ENCODE data around the genes GNG5 and DDAH1.

DNA sequence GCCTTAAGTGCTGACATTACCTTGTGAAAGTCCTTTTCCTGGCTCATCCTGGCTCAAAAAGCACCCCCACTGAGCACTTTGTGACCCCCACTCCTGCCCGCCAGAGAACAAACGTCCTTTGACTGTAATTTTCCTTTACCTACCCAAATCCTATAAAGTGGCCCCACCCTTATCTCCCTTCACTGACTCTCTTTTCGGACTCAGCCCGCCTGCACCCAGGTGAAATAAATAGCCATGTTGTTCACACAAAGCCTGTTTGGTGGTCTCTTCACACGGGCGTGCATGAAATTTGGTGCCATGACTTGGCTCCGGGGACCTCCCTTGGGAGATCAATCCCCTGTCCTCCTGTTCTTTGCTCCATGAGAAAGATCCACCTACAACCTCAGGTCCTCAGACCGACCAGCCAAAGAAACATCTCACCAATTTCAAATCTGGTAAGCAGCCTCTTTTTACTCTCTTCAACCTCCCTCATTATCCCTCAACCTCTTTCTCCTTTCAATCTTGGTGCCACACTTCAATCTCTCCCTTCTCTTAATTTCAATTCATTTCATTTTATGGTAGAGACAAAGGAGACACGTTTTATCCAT, 555.2 kb upstream of the ADGRL2 start:
- RRBS, result no CpG with 5 or more reads among the region's 9 CpGs

- RRBS, result no CpG with 5 or more reads among the region's 3 CpGs
Measured at GRCh38 chr1:81414699-81415162, 386.0 kb upstream of the ADGRL2 start.

GRCh38 chr1:82125649-82125971, 324.9 kb downstream of the ADGRL2 start:
- RRBS, result no CpG with 5 or more reads among the region's 3 CpGs

GRCh38 chr1:82972920-82973266, 1026.0 kb downstream of the TTLL7 start:
- RRBS, result no CpG with 5 or more reads among the region's 6 CpGs

DNA sequence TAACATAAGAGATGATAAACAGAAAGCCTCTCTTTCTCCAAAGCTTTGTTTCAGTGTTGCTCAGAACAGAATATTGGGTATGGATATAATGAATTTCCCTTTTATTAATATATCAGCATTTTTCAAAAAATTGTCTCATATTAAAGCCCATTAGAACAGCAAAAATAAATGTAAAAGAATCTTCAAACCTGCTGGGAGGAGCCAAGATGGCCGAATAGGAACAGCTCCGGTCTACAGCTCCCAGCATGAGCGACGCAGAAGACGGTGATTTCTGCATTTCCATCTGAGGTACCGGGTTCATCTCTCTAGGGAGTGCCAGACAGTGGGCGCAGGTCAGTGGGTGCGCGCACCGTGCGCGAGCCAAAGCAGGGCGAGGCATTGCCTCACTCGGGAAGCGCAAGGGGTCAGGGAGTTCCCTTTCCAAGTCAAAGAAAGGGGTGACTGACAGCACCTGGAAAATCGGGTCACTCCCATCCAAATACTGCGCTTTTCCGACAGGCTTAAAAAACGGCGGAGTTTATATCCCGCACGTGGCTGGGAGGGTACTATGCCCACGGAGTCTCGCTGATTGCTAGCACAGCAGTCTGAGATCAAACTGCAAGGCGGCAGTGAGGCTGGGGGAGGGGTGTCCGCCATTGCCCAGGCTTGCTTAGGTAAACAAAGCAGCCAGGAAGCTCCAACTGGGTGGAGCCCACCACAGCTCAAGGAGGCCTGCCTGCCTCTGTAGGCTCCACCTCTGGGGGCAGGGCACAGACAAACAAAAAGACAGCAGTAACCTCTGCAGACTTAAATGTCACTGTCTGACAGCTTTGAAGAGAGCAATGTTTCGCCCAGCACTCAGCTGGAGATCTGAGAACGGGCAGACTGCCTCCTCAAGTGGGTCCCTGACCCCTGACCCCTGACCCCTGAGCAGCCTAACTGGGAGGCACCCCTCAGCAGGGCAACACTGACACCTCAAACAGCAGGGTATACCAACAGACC, 816.7 kb downstream of the TTLL7 start:
- RRBS, result no CpG with 5 or more reads among the region's 28 CpGs

DNA sequence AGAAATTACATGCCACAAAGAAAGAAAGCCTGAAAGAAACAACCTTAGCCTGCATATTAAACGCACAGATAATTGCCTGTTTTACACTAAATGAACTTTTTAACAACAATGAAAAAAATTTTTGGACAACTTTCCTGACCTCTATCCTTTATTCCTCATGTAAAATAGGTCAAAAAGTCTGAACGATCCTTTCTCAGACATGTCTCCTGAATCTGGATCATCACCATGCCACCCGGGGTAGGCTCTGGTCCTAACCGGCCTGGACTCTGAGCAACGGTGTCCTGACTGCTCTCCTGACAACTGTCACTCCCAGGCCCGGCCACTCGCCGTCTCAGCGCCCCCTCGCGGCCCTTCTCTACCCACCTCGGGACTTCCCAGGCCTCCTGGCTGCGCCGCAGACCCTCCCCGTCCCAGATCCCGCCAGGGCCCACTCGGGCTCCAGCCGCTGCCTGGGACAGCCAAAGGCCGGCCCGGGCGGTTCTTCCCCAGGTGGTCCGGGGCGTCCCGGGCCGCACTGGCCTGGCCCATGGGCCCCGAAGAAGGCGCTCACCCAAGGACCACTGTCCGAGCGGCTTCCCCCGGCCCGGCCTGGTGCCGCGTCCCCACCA, 138.6 kb downstream of the TTLL7 start:
- RRBS, result 8% methylated on average over 9 of the region's 33 CpGs

DNA sequence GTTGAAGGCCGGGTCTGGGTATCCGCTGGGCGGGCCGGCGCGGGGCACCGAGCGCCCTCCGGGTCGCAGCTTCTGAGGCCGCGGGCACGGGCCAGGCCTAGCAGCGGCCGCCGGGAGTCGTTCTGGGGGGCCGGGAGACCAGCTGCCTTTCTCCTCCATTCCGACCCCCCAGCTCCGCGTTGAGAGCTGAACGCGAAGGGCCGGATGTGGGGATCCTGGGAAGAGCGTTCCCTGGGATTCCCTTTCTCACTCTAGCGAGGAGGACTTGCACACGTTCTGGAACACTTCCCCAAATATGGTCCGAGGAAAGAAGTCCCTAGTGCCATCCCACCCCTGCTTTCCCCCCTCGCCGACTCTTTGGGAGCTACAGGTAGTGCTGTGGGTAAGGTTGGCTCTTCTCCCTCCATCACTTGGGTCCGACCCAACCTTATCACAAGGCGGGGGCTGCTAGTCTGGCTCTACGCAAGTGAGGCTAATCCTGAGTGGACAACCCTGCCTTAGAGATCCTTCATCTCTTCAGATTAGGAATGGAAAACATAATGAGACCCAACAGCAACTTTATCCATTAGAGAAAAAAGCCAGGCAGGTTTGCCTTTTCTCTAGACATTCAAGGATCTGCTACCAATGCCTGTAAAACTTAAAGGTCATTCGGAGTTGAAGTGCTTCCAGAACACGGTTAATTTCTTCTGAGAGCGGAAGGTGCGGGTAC, 65.5 kb upstream of the PRKACB start:
- RRBS, result 3% methylated on average over 15 of the region's 37 CpGs

- RRBS, result no CpG with 5 or more reads among the region's 10 CpGs
Measured at GRCh38 chr1:84247132-84247930, 54.2 kb upstream of the SAMD13 start.

- RRBS, result no CpG with 5 or more reads among the region's 6 CpGs
Measured at GRCh38 chr1:84301828-84302538, 475 bp downstream of the SAMD13 start.

GRCh38 chr1:84498055-84498711, 8.0 kb upstream of the SPATA1 start:
- RRBS, result no CpG with 5 or more reads among the region's 2 CpGs

DNA sequence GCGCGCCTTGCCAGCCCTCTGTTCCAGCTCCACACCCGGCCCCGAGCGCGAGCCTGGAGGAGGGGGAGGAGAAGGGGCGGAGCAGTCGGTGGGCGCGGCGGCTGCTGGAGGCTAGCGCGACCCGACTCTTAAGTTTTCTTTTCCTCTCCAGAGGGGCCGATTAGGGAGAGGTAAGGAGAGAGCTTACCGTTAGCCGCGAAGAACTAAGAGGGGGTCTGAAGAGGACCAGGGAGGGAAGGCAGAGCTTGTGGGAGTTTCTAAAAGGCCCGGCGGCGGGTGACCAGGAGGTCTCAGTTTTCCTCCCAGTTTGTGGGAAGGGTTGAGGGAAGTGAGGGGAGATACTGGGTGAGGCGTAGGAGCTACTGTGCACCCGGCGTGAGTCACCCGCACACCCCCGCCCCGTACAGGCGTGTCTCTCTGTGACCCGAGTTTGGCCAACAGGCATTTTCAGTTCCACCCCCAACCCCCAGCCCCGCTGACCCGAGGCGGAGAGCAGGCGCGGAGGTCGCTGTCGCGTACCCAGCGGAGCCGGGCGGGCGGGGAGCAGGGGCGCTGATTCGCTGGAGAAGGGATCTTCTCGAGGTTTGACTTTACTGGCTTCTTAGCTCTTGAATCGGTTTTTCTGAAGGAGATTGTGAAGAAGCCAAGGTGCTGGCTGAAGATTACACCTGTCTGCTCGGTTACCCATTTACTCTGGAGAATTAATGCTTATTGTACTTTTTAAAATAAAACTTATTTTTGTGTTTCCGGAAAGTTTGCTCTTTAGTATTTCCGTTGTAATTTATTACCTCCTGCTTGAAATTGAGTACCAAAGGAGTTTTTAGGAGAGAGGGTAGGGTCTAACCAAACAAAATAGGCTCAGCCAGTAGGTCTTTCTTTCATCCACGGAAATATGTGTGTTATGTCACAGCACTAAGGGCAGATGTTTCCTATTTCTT, at the start of gene GNG5:
GNG5 (minus strand) TSS at position 333 of the 938 bp plus-strand sequence.
- RRBS, result 2% methylated on average over 7 of the region's 49 CpGs

DNA sequence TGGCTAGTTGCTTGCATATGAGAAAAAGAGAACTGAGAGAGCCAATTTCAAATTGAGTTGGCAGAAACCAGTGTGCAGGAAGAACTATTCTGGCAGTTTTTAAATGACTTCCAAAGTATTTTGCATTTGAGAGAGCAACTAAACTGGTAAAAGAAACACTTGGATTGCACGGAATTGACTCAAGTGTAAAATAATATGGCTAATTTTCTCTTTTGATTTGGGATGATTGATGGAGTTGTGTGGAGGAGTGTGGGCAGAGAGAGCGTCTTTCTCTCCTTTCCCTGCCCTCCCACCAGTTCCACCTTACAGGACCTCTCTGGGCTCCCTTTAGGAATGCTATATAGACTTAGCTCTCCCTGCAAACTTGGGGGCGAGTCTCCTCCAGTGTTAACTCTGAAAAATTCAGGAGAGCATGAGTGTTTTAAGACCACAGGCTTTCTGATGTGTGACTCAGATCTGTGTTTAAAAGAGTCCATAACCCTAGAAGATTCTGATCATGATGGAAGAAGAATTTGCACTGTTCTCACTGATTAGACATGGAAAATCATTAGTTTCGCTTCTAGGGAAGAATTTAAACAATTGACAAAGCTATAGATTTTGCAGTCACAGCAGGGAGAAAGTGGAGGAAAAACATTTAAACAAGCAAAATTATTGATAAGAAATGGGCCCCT, 24.8 kb upstream of the CTBS start:
- RRBS, result no CpG with 5 or more reads among the region's 4 CpGs

- RRBS, result no CpG with 5 or more reads among the region's 7 CpGs
Measured at GRCh38 chr1:84932937-84933639, 40.1 kb upstream of the LPAR3 start.

GRCh38 chr1:84968607-84969259, 28.2 kb downstream of the MCOLN2 start:
- RRBS, result 100% methylated on average over 1 of the region's 4 CpGs

- RRBS, result no CpG with 5 or more reads among the region's 8 CpGs
Measured at GRCh38 chr1:85142886-85143305, 57.9 kb downstream of the SYDE2 start.

DNA sequence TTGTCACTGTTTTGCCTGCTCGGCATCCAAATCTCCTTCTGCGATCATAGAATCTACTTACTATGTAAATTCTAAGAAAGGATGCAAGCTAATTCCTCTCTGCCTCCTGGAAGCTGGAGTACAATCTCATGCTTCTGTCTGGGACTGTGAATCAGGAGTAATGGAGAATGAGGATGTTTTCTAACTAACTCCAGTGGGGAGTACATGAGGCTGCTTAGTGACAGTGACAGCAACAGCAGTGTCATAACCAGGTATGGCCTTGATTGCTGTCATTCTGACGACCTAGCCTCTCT, 47.4 kb downstream of the SYDE2 start:
- RRBS, result no CpG with 5 or more reads among the region's 3 CpGs

- RRBS, result 86% methylated on average over 2 of the region's 9 CpGs
Measured at GRCh38 chr1:85283448-85284008, 7.1 kb upstream of the BCL10 start.

- RRBS, result 4% methylated on average over 47 of the region's 69 CpGs
Measured at GRCh38 chr1:85465020-85465772, at the start of gene DDAH1. Gene DDAH1 (minus strand): TSS chr1:85465159.

- RRBS, result no CpG with 5 or more reads among the region's 24 CpGs
Measured at GRCh38 chr1:85576487-85576779, 4.1 kb upstream of the CCN1 start.

GRCh38 chr1:85576780-85577690, 3.5 kb upstream of the CCN1 start:
- RRBS, result 4% methylated on average over 40 of the region's 81 CpGs

Data from GM19240 (cell line).